Sternocleidomastoid (tissue), 1 donor: ENCODE measurements around the genes SPACA5B and PCSK1N.

DNA sequence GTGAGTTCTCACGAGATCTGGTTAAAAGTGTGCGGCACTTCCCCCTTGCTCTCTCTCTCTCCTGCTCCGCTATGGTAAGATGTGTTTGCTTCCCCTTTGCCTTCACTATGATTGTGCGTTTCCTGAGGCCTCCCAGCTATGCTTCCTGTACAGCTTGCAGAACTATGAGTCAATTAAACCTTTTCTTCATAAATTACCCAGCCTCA lies 53.1 kb downstream of the CHST7 start:
- PRO-cap: no peak

DNA sequence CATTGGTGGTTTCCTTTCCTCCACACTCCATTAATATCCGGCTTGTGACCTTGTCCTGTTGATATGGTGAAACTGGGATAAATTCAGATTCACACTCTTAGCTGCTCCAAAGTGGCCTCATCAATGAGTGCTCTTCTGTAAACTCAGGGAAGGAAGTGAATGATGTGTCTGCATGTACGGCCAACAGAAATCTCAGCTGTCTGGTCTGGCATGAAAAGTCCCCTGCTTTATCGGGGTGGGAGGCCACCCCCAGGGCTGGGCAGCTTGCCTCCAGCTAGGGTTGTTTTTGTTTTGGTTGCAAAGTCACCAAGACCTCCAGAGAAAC lies 54.4 kb downstream of the CHST7 start:
- PRO-cap: no peak

DNA sequence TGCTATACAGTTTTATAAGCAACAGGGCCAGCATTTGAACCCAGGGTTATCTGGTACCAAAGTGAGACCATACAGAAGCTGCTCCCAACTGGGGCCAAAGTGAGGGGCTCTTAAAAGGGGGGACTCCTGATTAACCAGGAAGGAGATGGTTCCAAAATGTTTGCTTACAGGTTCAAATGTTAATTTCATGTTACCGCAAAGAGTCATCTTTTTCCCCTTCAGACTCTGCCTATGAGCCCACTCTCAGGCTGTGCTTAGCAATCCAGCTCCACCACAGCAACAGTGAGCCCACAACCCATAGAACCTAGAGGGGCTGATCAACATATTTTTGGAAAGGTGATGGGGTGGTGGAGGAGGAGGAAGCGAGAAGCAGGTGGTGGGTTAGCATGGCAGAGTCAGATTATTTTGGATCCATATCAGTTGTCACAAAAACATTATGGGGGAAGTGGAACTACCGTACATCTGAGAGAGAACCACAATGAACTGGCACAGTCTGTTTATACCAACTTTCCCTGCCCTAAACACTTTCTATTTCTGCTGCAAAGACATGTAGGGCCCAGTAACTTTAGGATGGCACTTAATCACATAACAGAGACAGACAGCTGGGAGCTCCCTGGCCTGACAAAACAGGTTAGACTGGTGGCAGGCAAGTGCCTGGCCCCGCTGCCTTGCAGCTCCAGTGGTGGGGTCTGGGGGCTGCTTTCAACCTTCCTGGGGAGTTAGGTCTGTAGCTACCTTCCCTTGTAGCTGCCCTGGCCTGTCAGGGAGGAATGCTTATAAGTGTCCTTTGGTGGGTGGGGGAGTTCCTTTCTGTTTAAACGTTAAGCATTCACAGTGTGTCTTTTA lies 4.3 kb downstream of the SLC9A7 start:
- PRO-cap: no peak

GRCh38 chrX:46903567-46904012 lies 8.6 kb upstream of the JADE3 start:
- PRO-cap: no peak

DNA sequence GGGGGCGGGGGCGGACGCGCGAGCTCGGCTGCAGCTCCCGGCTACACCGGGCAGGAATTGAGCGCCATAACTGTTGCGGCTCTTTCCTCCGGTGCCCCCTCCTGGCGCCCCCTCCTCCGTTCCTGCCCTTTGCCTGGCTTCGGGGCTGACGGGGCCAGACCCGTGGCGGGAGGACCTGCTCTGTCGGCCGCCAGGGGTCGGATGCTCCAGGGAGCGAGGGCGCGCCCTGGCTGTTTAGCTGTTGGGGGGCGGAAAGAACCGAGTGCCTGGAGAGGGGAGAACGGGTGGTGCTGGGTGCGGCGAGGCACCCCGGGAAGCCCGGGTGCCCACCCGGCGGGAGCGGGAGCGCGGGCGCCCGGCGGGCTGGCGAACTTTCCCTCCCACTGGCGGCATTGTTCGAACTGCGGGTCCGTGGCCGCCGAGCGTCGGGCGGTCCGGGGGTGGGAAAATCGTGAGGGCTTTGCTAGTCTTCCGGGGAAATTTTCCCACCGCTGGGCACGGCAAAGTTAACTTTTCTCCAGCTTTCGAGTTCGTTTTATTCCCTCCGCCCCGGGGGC lies 845 bp downstream of the JADE3 start:
- PRO-cap: bidirectional peak, plus-strand start at position 261 of the sequence, minus-strand start at position 203 of the sequence

DNA sequence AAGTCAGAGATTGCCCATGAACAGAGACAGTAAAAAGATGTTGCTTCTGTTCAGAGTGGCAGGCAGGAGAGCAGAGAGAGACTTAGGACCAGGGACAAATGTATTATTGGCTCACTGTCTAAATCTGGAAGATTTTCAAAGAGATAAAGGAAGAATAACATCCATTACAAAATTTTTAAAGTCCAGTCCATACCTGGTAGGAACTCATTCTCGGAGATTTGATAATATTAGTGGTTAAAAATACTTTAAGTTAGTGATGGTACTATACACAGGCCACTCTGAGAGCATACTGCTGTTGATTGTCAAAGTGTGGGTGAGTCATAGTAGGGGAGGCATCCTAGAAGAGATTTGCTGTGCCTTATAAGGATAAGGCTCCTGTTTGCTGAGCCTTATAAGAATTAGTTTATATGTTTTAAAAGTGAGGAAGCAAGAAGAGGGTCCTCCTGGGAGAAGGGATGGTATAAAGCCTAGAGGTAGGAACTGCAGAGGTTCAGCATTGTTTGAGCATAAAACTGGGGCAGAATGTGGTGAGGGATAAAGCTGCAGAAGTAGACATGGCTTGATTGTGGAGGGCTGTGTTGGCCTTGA lies 53.1 kb downstream of the JADE3 start:
- PRO-cap: no peak

DNA sequence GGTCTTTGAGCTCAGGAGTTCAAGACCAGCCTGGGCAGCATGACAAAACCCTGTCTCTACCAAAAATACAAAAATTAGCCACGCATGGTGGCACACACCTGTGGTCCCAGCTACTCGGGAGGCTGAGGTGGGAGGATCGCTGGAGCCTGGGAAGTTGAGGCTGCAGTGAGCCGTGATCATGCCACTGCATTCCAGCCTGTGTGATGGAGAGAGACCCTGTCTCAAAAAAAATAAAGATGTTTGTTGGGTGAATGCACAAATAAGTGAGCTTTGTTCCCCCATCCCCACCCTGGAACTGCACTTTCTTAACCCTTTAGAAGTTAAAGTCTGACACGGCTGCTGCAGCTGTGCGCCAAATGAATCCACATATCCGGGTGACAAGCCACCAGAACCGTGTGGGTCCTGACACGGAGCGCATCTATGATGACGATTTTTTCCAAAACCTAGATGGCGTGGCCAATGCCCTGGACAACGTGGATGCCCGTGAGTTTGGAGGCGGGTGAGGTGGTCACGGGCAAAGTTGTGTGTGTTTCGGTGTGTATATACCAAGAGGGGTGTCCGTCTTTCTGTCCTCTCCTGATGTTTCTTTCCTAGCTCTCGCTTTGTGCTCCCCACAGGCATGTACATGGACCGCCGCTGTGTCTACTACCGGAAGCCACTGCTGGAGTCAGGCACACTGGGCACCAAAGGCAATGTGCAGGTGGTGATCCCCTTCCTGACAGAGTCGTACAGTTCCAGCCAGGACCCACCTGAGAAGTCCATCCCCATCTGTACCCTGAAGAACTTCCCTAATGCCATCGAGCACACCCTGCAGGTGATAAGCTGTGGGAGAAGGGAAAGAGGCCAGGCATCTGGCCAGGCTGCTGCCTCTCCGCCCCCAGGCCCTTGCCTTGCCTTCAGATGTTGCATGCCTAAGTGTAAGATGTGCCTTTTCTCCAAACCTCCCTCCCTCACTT lies 12.3 kb downstream of the UBA1 start:
- PRO-cap: no peak

DNA sequence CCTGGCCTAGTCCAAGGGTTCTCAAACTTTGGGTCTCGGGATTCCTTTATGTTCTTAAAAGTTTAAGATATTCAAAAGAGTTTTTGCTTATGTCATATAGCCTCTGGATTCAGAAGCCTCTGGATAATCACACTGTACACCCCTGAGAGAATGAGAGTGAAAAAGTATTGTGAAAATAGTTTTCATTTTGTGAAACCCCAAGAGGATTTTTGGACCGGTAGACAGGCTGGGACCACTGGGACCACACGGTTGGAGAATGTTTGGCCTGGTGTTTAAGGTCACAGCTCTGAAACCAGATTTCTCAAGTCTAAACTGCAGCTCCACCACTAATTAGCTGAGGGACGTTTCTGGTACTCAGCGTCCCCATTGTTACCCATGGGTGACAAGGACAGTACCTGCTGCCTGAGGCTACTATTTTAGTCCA lies 719 bp upstream of the USP11 start:
- PRO-cap: no peak

- PRO-cap: no peak
Observed at GRCh38 chrX:47645248-47646128, 4.9 kb downstream of the ELK1 start.

DNA sequence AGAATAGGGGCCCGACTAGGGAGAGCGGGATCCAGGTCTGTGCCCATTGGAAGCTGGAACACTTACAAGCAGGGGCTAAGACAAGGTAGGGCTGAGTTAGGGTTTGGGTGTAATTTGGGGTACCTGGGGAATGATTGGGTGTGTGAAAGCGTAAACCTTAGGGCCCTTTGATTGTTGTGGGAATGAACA lies 840 bp upstream of the ELK1 start:
- PRO-cap: no peak

DNA sequence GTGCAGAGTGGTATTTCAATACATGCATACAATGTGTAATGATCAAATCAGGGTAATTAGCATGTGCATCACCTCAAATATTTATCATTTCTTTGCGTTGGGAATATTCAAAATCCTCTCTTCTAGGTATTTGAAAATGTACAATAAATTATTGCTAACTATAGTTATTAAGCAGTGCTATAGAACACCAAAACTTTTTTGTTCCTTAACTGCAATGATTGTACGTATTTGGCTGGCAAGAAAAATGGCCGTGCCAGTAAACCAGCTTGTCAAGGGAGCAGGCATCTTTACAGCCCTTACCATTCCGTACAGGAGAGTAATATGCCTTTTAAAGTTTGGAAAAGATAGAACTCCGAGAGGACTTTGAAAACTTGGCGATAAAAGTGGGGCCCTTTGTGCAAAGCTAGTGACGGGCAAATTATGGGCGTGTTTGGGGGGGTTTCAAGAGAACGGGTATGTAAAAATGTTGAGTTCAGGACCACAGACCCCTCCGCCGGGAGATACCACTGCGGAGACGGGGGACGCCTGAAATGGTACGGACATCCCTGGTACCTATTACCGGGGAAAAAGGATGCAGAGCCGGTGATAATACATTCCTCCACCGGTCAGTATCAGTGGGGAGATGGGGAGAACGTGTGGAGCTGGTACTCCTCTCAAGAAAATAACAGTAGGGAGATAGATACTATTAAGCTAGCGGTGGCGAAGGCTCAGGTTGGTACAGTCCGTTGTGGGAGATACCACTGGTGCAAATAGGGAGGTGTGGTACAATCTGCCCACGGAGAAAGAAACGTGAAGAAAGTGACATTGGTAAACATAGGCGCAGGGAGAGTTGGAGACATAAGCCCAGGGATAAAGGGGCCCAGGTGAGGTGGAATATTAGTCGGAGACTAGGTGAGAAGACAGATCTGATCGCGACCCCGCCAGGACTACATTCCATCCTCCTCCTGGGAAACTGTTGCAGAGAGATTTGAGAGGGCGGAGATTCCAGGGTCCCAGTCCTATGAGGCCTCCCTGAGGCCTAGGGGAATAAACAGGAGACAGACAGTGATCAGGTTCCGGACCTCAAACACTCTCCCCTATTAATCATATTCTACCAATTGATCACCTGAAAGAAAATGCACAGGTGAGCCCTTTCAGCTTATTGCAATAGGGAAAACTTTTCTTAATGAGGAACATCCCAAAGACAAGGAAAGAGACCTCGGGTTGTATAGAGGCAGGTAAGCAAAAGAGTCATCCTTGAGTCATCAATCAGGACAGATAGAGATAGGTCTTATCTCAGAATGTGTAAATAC lies 14.5 kb downstream of the SPACA5 start:
- PRO-cap: unidirectional peak, plus-strand start at position 1,003 of the sequence

DNA sequence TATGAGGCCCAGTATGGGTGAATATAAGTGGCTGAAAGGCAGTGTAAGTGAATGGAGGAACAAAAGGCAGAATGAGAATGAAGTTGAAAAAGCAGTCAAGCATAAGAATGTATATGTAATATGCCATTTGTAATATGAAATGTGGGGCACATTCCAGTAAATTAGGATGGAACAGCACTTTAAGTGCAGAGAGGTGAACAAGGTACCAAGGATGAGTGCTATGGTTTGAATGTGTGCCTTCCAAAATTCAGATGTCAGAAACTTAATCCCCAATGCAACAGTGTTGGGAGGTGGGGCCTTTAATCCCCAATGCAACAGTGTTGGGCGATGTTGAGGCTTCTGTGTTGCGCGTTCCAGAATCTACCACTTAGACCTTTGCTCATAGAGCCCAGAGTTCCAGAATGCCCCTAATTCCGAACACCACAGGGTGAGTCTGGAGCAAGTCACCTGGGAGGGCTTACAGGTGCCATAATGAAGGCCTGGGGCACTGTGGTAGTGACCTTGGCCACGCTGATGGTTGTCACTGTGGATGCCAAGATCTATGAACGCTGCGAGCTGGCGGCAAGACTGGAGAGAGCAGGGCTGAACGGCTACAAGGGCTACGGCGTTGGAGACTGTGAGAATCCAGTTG lies at the start of gene SPACA5B:
TSS of gene SPACA5B (plus strand) at position 410 of the 631 bp plus-strand sequence.
- PRO-cap: no peak

GRCh38 chrX:48473178-48473357 lies 2.9 kb upstream of the FTSJ1 start:
- PRO-cap: no peak

DNA sequence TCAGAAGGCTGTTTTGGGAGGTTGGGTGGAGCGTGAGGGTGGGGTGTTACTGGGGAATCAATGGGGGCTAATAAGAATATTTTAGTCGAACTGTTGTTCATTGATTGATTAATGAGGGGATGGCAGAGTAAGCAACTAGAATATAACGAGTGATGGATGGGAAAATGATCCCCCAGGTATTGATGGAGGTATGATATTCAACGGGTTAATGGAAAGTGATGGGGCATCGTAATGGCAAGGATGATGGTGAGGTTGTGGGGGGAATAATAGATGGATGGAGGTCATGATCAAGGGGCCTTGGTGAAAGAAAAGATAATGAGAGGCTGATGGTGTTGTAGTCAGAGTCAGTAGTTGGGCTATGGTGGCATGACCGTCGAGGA lies 689 bp downstream of the FTSJ1 start:
- PRO-cap: no peak

- PRO-cap: no peak
Observed at GRCh38 chrX:48631242-48631899, 34.1 kb downstream of the WDR13 start.

DNA sequence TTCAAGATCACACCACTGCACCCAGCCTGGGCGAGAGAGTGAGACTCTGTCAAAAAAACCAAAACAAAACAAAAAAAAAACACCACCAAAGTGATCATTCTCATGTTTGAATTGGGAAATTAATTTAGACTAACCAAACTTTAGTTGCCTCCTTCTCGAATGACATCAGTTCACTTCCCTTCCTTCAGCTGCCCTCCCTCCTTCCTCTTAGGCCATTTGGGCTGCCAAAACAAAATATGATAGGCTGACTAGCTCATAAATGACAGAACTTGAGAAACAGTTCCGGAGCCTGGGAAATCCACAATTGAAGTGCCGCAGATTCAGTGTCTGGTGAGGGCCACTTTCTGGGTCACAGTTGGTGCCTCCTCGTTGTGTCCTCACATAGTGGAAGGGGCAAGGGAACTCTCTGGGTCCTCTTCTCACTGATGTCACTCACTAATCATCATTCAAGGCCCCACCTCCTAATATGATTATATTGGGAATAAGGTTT lies 16.1 kb upstream of the WAS start:
- PRO-cap: no peak

DNA sequence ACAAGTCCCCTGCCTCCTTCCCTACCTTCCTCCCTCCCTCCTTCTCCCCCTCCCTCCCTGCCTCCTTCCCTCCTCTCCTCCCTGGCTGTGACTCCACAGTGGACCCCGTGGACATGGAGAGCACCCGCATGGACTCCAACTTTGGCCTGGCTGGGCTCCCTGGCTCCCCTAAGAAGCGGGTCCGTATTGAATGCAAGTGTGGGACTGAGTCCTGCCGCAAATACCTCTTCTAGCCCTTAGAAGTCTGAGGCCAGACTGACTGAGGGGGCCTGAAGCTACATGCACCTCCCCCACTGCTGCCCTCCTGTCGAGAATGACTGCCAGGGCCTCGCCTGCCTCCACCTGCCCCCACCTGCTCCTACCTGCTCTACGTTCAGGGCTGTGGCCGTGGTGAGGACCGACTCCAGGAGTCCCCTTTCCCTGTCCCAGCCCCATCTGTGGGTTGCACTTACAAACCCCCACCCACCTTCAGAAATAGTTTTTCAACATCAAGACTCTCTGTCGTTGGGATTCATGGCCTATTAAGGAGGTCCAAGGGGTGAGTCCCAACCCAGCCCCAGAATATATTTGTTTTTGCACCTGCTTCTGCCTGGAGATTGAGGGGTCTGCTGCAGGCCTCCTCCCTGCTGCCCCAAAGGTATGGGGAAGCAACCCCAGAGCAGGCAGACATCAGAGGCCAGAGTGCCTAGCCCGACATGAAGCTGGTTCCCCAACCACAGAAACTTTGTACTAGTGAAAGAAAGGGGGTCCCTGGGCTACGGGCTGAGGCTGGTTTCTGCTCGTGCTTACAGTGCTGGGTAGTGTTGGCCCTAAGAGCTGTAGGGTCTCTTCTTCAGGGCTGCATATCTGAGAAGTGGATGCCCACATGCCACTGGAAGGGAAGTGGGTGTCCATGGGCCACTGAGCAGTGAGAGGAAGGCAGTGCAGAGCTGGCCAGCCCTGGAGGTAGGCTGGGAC lies 11.1 kb downstream of the SUV39H1 start:
- PRO-cap: no peak

DNA sequence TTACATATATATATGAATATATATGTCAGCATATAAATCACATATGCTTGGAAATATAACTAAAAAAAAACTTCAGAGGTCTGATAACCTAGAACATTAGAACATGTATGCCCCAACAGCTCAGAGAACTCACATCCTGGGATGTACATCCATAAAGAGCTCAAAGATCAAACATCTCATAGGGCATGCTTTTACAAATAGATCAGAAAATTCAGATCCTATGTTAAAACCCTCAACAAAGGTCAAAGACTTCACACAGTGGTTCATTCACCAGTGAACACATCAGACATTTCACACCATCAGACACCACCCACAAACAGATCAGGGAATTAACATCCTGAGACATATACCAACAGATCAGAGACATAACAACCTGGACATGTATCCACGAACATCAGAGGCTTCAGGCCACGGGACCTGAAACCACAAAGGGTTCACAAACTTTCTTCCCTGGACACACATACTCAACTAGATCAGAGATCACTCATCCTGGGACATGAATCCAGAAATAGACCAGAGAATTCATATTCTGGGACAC lies 23.4 kb downstream of the SUV39H1 start:
- PRO-cap: no peak

DNA sequence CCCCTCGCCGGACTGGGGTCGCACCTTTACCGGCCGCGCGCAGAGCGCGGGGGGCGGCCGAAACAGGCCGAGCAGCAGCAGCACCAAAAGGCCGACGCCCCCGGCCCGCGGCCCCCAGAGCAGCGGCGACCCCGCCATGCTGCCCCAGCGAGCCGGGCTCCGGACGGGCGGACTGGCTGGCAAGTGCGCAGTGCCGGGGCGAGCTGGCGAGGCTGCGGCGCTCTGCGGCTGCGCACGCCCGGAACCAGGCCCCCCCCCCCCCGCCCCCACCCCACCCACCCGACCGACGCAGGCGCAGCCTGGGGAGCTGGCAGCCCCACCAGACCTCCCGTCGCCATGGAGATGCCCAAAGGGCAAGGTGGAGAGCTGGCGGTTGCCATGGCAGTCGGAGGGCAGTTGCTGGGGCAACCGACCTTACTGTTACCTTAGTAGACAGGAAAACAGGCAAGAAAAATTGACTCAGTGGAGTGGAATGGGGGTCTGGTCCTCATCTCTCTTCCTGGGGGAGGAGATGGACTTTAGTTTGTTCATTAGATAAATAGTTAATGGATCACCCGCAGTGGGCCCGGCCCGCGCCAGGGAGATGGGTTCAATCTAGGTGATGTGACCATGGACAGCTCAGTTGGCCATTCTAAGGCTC lies at the start of gene PCSK1N:
TSS of gene PCSK1N (minus strand) at position 216 of the 640 bp plus-strand sequence.
- PRO-cap: no peak

DNA sequence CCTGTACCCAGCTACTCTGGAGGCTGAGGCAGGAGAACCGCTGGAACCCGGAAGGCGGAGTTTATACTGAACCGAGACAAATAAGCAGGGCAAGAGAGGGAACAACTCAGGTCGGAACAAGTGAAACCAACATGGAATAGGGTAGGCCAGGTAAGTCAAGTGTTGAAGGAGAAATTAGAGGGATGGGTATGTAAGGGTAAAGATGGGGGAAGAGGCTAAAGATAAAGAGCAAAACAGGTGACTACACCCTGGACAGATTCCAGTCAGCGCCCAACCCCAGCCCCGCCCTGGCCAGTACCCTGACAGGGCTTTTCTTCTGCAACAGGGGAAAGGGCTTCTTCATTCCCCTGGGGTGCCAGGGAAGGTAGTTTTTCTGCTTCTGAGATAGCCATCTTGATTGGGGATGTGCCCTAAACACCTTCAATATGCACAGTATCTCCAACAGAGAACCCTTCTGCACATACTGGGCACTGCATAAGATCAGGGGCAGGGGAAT lies 1.1 kb upstream of the SLC35A2 start:
- PRO-cap: no peak